Subcutaneous preadipocyte (primary cell): ENCODE measurements around a stretch of chr1.

- CAGE, long polyA plus RNA: no peak
These were observed 29.9 kb downstream of the COP1 start for GRCh38 chr1:176177154-176177718.

GRCh38 chr1:177209486-177209798 is 38.7 kb downstream of the BRINP2 start:
- CAGE, long polyA plus RNA: no peak

GRCh38 chr1:178115080-178115882 is 21.4 kb downstream of the RASAL2 start:
- CAGE, long polyA plus RNA: no peak

DNA sequence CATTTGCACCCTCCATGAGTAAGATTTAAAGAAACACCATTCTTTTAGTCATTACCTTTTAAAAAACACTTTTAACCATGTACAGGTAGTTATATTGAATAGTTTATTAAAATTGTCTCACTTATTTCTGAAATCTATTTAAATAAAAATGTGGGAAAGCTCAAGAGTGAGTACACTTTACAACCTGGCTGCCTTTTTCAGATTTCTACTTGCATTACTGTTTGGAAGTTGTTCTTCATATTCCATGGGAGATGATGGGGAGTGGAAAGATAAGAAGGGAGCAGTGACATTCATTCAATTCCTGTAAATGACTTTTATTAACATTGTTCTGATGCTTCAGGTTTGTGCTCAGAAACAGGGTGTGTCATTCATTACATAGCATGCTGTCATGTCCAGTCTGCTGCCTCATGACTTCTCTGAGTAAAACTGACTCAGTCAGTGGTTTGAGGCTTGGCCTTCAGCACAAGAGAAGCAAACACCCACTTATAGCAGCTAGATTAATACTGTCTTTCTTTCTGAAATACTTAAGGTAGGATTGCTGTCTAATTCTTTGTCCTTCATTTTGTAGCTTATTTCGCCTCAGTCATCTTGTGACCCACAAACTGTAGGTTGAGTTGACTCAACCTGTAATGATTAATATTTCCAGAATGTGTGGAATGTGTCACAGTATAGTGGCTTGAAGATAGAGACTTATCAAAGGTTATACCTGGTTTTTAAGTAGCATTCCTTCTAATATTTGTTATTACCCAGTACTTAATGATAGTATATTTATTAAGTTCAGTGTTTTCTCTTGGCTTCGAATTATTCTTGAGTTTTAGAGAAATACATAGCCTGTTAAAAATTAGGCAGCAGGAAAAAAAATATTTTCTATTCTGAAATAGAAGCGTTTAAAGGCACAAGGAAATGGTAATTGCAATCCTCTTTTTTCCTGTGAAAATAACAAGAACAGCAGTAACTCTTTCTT is 32.9 kb downstream of the RASAL2 start:
- CAGE, long polyA plus RNA: no peak

DNA sequence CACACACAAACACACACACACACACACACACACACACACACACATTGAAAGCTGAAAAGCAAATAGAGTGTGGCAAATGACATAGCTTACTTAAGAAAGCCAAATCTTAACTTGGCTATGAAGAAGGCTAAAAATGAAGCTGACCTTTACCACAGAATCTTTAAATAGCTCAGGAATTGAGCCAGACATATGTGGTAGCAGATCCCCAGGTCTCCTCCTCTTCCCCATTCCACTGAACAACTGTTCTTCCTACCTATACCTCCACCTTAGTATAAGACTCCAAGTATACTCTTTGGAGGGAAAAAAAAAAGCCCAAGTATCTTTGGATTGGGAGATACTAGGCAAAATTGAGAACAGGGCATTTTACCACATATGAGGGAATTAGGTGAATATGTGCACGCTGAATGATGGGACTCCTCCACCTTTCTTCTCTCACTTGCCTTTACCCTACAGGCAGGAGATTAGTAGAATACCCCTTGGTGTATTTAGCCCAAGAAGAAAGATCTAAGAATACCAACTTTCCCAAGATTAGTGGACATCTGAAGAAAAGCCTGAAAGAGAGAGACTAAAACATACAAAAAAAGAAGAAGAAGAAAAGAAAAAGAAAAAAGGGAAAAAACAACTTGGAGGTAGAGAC is 185.4 kb downstream of the CLEC20A start:
- CAGE, long polyA plus RNA: no peak

- CAGE, long polyA plus RNA: no peak
These were observed 31.0 kb downstream of the CLEC20A start for GRCh38 chr1:178465778-178466229.

DNA sequence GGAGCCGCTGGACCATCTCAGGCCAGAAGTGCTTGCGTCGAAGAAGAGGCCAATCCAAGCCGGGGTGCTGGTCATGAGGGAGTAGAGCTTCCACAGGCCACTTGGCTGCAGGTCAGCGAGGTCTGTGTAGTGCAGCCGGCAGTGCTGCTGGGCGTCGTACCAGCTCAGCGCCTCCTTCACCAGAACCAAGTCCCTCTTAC is 2.3 kb downstream of the CLEC20A start:
- CAGE, long polyA plus RNA: no peak

DNA sequence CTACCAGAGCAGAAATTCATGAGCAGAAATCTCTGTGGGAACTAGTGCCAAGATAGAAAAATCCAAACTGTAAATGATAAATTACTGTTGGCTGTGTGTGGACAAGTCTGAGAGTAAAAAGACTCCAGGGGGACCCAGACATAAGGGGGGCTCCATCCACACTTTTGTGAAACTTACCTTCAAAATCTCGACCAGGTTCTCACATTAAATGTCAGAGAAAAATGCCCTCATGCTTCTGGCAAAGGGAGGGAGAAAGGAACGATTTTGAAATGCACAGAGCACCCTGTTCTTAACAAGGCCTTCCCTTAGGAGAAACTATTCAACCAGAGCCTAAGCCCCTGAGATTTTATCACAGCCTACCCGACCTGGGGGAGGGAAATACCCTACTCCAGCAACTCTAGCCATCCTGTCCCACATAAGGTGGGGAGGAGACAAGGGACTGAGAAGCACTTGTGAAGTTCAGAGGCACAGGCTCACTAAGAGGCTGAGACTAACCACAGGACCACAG is 86.6 kb downstream of the TEX35 start:
- CAGE, long polyA plus RNA: no peak

DNA sequence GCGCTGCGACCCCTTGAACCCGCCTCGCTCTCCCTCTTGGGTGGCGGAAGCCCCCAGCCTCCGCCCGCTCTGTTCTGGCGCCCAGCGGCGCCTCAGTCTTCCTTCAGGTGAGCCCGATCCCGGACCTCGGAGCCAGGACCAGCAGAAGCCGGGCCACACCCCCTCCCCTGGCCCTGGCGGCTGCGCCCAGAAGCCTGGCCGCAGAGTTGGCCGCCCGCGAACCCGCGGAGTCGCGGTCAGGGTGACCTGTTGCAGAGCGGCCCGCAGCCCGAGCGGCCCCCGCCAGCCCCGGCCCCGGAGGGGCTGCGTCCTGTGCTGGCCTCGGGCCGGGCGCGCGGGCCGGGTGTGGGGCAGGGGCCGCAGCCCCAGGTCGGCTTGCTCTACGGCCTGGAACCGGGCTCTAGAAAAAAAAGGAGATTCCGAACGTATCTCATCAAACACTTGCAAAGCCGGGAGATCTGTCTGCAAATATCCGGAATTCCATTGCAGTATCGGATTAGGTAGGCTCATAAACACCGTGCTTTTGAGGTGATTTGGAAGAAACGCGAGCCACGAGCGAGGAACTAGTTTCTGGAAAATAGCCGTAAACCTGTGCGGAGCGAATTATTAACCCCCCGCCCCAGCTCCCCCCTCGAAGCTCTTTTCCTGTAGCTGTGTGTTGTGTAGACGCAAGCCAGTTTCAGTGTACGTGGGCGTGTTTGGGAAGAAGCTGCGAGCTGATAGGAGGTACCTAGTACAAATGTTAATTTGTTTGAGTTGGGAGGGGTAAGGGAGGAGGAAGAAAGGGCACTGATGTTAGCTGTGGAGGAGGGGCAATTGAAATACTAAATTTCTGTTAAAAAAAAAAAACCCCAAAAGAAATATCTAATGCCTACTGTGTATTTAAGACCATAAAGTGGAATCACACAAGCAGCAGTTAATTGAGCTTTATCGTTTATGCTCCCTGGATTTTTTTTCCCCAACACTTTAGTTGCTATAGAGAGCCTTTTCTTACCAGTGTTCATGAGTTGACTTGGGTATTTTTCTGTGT is 977 bp downstream of the RALGPS2 start:
- CAGE, long polyA plus RNA: no peak

GRCh38 chr1:178933295-178933827 is 62.5 kb upstream of the ANGPTL1 start:
- CAGE, long polyA plus RNA: no peak

- CAGE, long polyA plus RNA: no peak
These were observed 3.8 kb upstream of the FAM20B start for GRCh38 chr1:179021886-179022221.

DNA sequence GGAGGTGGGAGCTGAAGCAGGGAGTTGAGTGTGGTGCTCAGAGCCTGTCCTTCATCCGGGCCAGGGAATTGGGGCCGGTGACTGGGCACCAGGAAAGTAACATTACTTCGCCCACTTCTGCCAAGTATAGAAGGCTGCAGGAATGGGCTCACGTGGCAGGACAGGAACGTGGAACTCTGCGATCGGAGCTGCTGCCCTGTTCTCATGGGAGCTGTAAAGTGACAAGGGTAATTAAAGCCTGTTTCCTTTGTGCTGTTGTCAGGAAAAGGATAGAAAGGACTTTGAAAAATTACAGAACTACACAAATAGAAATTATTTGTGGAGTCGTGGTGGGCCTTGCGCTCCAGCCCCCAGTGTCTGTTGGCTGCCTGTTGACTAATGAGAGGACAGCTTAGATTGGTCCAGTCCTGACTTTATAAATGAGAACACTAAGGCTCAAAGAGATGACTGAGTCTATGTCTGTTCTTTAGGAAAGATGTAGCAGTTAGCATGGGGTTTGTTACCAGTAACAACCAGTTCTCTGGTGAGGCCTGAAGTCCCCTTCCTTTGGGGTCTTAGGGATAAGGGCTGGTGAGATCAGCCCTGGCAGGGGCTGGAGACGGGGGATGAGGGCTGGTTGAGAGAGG is 8.9 kb downstream of the TOR3A start:
- CAGE, long polyA plus RNA: no peak

DNA sequence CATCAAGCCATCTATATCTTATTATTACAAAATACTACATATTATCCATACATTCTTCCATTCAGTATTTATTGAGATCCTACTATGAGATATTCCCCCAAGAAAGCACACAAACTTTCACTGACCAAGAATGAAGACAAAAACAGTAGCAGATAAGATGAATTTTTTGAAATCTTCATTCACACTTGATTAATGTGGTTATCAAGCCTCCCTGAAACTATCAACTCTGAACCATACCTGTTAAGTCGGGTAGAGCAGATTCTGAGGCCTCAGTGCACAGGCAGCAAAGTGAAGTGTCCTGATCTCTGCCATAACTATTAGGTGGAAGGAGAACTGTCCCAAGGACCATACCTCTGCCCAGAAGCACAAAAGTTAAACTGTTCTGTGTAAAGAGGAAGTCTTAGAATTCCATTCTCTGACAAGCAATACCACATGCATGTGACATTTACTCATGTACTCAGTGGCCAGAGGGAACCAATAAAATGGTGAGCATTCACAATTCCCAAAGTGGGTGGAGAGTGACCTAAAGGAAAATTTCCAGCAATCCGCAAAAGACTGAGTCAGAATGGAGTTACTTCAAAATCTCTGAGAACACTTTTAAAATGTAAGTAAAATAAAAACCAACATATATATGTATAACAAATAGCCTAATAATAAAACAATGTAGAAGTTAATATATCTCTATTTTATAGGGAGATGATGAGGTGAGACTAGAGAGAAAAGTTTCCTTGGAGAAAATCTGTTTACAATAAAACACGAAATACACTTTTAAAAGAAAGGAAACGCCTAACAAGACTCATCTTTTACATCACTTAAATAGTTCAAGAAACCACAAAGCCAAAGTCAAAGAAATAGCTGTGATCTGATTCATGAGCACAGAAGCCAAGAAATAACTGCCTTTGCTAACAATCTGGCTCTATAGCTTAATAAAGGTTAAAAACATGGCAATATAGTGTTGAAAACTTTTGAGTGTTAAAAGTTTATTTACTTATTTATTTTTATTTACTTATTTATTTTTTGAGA is 61.1 kb downstream of the TOR3A start:
- CAGE, long polyA plus RNA: no peak

DNA sequence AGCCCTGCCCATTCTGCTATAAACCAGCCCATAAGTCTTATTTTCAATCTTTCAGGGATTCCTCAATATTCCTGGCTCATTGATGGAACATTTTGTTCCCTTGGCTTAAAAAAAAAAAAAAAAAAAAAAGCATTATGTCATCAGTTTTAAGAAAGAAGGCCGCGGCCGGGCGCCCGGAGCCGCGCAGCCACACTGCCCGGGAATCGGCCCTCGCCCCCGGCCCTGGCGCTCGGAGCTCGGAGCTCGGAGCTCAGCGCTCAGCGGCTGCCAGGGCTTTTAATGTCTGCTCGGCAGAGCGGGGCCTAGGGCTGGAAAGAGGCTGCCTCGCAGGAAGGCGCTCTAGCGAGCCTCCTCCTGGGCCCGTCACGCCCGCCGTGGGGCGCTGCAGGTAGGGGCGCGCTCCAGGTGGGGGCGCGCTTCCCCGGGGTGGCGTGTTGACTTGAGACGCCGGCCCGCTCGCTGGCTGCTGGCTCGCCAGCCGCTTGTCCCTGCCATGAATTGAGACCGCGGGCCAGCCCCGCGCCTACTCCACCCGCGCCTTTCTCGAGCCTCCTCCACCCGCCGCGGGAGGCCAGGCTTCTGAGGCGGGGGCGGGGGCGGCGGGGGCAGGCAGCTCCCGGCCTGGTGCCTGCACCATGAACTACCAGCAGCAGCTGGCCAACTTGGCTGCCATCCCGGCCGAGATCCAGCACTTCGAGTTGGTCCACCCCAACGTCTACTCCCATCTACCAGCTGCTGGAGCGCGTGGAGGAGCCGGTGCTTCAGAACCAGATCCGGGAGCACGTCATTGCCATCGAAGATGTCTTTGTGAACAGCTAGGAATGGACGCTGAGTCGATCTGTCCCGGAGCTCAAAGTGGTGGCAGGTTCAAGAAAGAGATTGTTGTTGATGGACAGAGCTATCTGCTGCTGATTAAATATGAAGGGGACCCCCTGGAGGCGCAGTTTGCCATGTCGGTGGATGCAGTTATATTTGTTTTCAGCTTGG is 5.3 kb upstream of the TDRD5 start:
- CAGE, long polyA plus RNA: no peak

- CAGE, long polyA plus RNA: no peak
These were observed 9.7 kb downstream of the TOR1AIP2 start for GRCh38 chr1:179867784-179868405.

- CAGE, long polyA plus RNA: no peak
These were observed 74.3 kb upstream of the QSOX1 start for GRCh38 chr1:180080323-180080848.

- CAGE, long polyA plus RNA: no peak
These were observed 29.9 kb downstream of the QSOX1 start for GRCh38 chr1:180184202-180185407.

- CAGE, long polyA plus RNA: no peak
These were observed 36.6 kb upstream of the ACBD6 start for GRCh38 chr1:180539028-180539407.

DNA sequence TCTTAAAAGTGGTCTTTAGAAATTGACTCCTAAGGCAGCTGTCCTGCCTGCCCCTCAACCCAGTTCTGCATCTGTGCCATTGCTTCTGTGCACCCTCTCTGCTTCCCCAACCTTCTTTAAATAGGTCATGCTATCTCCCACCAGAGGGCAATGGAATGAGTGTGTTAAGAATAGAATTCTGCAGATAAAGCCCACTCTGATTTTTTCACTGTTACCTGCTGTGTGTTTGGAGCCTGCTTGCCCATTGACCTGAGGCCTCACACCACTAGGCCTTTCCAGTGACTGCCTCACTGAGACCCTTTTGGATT is 44.6 kb upstream of the ACBD6 start:
- CAGE, long polyA plus RNA: no peak

DNA sequence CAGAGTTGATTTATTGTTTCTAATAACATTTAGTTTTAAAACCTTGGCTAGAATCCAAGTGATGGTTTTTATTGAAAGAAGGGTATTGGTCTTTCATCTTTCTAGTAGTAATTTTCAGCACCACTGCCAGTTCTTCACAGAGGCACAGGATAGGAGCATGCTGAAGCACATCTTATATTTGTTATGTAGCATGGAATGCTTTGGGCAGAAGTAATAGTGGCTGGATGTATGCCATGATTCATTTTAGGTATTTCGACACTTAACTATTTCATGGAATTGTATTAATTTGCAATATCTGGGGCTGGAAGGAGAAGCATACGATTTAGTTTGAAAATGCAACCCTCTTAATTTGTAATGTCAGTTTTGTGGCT is 1.9 kb downstream of the XPR1 start:
- CAGE, long polyA plus RNA: no peak